Smooth muscle cell (in vitro differentiated cells): ENCODE measurements around a stretch of chr5.

- RAMPAGE, long total RNA = no peak
Observed at GRCh38 chr5:1497290-1497967, 26.3 kb downstream of the LPCAT1 start.

DNA sequence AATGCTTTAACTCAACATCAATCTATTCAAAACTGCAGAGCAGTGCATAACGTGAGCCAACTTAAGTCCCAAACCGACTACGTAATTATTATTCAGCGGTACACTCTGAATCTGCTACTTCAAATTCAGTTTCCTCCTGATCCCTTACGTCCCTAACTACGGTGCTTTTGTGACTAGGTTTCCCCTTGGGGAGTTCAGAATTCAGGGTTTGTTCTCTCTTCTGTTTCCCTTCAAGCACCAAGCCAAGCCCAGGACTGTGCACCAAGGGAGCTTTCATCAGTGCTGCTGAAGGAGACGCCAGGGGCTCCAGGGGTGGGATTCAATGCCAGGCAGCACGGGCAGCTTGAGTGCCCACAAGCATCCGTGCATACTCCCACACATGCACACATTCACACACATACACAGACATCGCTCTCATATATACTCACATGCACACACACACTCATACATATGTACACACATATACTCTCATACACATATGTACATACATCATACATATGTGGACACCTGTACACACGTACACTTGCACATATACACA lies 25.6 kb downstream of the LPCAT1 start:
- RAMPAGE, long total RNA = no peak

DNA sequence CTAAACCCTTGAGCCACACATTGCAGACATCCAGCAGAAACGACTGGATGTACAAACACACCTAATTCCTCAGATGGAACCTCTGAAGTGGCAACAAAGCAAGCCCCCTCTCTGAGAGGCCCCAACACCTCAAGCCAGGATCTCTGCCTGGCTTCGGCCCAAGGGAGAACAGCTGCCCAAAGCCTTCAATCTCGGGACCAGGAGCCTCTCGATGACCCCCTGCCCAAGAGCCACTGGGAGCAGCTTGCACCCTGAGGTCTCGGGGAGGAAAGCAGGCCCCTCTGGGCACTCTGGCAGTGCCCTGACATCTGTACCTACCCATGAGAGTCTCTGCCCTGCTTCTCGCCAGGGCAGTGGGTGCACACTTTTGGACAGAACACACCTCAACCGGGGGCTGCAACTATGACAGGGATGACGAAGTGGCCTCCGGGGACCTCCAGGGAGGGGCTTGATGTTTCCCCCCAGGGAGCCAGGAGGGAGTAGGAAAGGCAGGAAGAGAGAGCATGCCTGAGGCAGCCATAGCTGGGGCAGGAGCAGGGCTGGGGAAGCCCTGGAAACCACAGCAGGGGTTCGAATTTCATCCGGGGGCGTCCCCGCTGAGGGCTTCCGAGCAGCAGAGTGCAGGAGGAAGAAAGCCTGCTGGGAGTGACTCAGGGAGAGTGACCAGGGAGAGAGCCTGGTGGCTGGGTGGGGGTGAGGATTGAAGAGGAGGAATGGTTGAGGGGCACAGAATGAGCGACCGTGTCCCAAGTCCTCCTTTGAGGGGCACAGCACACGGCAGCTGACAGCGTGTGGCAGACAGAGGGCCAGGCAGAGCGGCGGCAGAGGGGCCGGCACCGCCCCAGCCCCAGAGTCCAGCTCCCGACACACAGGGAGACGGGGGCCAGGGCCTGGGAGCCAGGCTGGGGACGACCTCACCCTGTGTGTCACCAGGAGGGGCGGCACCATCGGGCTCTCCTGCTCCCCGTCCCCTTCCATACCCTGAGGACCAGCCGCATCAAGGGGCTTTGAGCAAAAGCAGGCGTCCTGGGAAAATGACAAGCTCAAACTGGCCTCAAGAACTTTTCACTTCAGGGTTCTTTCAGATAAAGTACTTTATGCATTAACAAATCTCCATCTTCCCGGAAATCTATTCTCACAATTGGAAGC lies 1.8 kb downstream of the LPCAT1 start:
- RAMPAGE, long total RNA = no peak

DNA sequence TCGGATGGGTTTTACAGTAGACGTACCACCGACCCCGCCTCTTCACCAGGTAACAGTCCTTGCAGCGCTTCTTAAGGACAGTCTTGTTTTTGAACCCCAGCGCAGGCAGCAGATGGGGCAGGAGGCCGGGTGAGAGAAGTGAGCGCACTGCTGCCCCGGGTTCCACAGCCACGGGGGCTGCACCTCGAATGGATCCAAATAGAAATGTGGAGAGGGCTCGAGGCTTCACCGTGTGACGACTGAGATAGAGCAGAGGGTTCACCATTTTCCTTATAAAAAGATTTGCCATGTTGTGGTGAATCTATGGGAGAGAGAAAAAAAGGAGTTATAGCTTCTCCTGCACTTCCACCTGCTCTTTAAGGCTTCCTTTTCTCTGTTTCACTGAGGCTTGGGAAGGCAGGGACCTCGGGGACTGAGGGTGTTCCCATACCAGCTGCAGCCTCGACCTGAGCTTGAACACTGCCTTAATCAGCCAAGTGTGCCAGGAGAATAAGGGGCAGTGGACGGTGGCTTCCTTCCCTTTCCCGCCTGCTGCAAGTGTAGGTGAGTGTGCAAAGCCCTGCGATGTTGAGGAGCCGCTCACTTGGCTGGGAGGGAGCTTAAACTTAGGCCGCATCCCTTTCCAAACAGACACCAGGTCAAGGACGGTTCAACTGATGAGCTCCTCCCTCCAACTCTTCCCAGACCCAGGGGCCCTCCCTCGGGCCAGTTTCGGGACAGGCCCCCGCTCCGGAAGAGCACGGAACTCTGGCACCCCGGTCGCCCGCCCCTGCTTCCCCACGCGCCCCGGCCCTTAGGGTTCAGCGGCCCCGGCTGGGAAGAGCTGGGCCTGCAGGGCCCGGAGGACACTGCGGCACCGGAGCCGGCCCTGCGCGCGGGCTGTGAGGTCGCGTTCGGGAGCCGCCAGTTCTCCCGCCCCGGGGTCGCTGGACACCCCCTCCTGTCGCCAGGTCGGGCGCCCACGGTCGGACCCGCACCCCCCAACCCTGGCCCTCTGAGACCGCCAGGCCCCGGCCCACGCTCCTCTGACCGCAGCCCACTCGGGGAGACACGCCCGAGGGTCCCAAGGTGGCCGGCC lies 651 bp downstream of the MRPL36 start:
- RAMPAGE, long total RNA = no peak

DNA sequence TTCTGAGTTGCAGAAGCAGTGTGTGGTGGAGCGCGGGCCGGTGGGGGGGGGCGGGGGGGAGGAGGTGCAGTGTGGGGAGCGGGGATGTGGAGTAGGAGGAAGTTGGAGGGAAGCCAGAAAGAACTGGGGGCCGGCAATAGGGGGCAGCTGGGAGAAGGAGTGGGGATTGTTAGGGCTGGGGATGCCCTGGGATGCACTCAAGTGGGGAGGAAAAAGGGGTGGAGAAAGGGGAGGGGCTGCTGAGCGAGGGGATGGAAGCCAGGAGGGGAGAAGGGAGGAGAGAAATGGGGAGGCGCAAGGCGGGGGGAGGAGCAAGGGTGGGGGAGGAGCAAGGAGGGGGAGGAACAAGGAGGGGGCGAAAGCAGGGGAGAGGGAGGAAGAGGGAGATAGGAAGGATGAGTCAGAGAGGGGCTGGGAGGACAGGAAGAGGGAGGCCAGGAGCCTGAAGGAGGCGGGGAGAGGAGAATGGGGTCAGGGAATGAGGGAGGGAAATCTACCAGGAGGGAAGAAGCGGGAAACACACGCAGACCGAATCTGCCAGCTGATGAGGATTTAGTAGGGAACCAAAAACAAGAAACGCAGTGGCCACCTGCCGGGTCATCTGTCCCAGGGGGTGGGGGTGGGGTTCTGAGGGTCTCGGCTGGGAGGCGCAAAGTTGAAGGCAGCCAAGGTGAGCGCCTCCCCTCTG lies 1.6 kb downstream of the IRX4 start:
- RAMPAGE, long total RNA = no peak

- RAMPAGE, long total RNA = no peak
Observed at GRCh38 chr5:1886676-1887884, 4.4 kb upstream of the IRX4 start.

- RAMPAGE, long total RNA = no peak
Observed at GRCh38 chr5:1973665-1974034, 90.9 kb upstream of the IRX4 start.

GRCh38 chr5:2011774-2012205 lies 129.1 kb upstream of the IRX4 start:
- RAMPAGE, long total RNA = no peak

DNA sequence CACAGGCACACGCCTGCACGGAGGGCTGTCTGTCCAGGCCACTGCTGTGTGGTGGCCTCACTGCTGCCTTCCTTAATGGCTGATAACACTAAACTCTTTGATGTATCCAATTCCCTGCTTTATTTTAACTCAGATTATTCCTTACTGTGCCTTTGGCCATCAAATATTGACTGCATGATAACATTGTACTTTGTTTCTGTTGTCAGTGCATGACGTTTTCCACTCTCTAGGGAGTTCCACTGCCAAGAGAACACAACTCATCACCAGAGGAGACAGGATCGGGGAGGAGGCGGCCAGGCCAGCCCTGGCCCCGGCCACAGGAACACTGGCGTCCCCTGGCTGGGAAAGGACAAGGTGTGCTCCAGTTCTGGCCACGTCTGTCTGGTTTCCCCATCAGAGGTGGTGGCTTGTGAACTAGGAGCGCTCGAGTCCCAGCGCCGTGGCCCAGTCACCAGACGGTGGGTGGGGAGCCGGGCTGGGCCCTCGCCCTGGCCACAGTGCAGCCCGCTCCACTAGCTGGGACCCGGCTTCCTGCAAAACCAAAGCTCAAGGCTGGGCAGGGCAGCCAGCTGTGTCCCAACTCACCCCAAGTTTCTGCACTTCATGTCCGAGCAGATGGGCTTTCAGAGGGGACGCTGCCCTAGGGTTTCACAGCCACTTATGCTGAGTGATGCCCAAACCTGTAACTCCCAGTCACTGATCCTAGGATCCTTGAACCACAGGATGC lies 211.9 kb upstream of the IRX4 start:
- RAMPAGE, long total RNA = no peak

DNA sequence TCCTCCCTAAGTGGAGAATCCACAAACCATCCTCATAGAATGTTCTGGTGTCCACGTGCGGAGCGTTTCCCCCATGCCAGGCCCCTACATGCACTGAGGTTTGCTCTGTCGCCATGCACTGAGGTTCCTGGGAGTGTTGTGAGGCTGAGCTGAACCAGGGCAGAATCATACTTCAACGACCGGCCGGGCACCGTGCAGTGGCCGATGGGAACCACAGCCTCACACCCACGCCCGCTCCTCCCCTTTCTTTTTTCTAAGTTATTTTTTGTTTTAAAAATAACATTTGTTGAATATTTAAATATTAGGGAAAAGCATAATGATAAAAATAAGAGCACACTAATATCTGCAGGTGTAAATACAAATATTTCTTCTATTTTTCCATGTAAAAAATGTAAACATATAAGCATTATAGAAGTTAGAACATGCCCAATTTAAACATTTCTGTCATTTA lies 260.4 kb upstream of the IRX4 start:
- RAMPAGE, long total RNA = no peak

- RAMPAGE, long total RNA = no peak
Observed at GRCh38 chr5:2266937-2267272, 384.2 kb upstream of the IRX4 start.

GRCh38 chr5:2538195-2538775 lies 213.2 kb downstream of the IRX2 start:
- RAMPAGE, long total RNA = no peak

DNA sequence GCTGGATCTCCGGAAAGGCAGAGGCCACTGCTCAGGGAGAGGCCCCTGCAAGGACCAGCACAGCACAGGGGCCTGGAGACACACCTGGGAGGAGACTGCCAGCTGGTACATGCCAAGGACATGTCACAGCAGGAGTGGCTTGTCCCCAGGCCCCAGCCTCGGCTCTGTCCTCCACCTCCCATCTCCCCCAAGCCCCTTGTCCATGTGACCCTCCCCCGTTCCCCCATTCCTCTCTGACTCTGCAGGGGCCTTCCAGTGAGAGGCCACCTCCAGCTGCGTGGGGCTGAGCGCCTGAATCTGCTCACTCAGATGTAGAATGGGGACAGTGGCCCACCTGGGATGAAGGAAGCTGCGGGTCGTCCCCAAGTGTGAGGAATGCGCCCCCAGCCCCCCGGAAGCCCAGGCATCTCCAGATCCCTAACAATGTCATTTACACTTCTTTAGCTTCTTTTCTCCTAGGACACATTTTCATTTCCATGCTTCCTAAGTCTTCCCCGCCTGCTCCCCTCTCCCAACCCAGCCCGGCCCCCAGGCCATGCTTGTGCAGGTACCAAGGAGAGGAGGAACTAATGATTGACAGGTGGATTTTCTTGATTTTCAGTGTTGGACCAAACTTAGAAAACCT lies 349.6 kb upstream of the IRX2 start:
- RAMPAGE, long total RNA = no peak

DNA sequence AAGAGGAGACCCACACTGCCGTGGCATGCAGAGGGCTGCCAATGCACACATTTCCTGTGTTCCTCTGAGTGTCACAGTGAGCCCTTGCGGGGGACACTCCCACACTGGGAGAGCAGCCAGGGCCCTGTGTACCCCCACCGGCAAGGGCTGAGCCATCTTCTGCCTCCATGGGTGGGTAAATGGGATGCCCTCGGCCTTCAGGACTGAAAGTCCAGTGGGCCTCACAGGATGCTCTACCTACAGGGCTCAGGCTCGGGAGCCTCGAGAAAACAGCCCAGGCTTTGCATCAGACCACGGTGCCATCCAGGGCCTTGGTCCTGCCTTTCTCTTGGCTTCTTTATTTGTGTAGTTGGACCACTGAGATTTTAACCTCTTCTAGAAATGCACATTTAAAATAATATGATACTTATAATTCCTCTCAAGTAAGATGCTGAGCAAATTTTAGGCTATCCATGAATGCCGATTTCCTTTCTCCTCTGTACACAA lies 18.2 kb downstream of the IRX1 start:
- RAMPAGE, long total RNA = no peak

- RAMPAGE, long total RNA = no peak
Observed at GRCh38 chr5:4992185-4992582, 147.9 kb upstream of the ADAMTS16 start.

DNA sequence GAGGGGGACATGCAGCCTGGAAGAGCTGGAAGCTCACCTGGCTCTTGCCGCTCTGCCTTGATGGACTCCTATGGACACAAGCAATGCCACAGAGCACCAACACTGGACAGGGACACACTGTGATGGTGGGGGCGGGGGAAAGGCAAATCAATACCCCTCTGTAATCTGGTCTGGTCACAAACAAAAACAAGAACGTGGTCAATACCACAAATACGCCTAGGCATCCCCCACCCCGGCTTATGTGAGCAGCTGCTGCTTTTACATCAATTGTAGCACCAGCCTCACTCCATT lies 29.6 kb upstream of the ICE1 start:
- RAMPAGE, long total RNA = no peak

- RAMPAGE, long total RNA = no peak
Observed at GRCh38 chr5:6454346-6454820, 5.7 kb downstream of the UBE2QL1 start.

- RAMPAGE, long total RNA = no peak
Observed at GRCh38 chr5:6540394-6540956, 91.8 kb downstream of the UBE2QL1 start.

- RAMPAGE, long total RNA = no peak
Observed at GRCh38 chr5:6584601-6585118, 48.2 kb downstream of the NSUN2 start.

DNA sequence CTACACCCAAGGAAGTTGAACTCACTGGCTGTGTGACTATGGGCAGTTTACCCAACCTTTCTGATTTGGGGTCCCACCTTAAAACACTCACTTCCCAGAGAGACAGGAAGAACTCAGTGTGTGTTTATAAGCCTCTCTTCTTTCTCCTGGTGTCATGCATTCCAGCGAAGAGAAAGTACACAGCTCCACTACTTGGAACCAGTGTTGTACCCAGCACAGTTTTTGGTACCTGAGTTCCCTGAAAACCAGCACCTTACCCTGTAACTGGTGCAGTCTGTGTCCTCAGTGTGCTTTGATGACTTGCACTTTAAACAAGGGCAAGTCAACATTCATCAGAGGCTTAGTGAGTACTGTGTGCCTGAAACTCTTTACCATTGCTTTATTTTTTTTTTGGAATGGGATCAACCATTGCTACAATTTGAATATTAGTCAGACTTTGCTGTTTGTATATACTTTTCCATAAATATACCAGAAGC lies 1.7 kb downstream of the SRD5A1 start:
- RAMPAGE, long total RNA = no peak